Fibroblast of the aortic adventitia (primary cell): ENCODE data around the genes EPB41L4B and MUSK.

GRCh38 chr9:109320804-109321575 is at the start of gene EPB41L4B:
TSS of gene EPB41L4B (minus strand) at chr9:109321059.
- CAGE, long polyA plus RNA, result no peak

DNA sequence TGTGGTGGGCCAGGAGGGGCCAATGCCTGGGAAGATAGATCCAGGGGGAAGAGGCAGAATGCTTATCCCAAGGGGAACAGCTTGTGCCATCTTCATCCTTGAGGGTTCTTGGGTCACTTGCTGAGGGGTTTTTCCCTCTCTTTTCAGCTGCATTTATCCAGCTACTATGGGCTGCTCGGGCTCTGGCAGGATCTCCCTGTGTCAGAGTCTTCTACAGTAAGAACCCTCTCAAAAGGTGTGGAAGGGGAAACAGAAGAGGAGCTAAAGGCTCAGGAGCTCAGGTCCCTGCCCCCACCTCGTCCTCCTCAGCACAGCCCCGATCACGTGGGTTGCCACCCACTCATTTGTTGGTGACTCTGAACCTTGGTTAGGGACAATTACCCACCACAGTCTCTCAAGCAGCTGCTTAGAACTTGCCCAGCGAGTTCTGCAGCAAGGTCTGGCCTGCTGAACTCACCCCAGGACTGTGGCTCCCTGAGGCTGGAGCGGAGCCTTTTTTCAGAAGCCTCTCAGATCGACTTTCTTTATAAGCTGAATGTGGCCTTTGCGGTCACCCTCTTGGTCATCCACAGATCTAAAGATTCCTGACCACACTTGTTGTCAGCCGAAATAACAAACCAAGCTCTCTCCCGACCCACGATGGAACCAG is 24.4 kb upstream of the EPB41L4B start:
- CAGE, long polyA plus RNA, result no peak

- CAGE, long polyA plus RNA, result no peak
Observed at GRCh38 chr9:109346464-109346789, 25.6 kb upstream of the EPB41L4B start.

DNA sequence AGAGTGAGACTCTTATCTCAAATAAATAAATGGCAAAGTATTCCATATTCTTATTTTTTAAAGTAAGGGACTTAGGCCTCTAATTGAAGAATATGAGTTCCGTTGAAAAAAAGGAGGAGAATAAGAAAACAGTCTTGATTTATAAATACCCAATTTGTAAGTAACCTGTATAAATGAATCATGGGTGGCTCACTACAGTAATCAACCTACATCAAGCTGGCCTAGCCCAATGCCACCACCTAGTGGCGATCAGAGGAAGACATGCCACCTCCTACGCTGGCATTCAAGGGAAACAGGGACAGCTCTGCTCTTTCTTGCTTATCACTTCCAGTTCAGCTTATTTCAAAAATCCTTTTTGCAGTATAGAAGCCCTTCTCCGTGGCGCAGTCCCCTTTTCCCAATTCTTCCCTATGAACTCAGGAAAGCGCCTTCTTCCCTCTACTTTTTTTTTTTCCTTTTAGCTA is 28.5 kb downstream of the PTPN3 start:
- CAGE, long polyA plus RNA, result no peak

DNA sequence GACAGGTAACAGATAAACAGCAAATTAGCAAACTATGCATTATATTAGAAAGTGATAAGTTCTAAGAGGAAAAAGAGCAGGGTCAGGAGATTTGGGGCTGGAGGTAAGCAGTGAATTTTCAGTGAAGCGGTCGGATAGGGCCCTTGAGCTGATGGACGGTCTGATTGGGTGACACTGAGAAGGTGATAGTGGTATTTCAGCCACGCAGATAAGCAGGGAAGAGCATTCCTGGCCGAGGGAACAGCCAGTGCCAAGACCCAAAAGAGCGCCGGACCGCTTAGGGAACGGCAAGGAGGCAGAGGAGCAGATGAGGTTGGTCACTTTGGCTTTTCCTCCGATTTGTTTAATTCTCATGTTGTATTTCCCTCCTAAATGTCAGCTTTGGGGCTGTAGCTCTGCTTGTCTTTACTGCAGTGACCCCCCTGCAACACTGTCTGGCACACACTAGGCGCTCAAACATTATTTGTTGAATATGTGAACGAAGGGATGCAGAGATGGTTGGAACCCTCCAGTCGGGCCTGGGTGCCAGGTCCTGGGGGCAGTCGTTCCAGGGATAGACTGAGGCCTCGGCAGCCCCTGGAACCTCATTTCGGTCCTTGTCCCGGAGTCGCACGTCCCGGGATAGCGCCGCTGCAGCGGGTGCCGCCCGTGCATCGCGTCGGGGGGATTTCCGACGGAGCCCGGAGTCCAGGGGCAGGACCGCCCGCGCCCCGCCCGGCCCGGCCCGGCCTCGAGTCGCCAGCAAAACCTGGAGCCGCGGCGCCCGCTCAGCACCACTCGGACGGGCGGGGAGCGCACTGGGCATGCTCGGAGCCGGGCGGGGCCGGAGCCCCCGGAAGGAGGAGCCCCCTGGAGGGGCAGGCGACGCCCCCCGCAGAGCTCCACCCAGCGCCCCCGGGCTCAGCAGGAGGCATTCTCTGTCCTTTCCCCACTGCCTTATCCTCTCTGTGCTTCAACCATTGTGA is 1.3 kb upstream of the PTPN3 start:
- CAGE, long polyA plus RNA, result no peak

DNA sequence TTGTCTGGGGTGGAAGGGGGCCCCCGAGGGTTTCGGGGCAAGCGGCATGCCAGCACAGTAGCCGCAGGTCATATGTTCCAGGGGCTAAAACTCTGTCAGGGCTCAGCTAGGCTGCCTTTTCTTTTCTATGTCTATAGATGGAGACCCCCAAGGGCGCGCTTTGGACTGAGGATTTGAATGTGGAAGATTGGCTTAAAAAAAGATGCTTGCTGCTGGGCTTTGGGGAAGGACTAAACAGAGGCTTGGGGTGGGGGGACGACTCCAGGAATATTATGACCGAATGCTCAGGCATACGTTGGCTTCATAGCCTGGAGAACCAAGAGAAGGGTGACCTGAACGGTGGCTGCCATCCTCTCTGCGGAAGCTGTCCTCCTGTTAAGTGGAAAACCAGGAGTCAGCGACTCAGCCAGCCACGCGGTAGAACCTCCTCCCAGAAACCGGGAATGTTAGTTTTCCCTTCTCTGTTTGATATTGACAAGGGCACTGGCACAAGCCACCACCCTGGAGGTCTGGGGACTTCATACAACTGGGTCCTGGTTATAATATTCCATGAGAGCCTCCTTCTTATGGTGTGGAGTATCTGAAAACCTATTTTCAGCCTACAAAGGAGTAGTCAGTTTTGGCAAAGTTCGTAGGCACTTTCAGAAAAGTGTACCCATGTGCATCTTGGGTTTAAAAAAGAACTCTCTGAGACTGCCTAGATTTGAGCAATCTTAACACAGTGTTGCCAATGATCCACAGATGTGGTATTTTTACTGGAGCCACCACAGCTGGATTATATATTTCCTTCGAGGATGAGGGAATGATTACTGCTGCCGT is 778 bp downstream of the PALM2AKAP2 start:
- CAGE, long polyA plus RNA, result no peak

- CAGE, long polyA plus RNA, result no peak
Observed at GRCh38 chr9:109789548-109790097, 9.6 kb downstream of the PALM2AKAP2 start.

DNA sequence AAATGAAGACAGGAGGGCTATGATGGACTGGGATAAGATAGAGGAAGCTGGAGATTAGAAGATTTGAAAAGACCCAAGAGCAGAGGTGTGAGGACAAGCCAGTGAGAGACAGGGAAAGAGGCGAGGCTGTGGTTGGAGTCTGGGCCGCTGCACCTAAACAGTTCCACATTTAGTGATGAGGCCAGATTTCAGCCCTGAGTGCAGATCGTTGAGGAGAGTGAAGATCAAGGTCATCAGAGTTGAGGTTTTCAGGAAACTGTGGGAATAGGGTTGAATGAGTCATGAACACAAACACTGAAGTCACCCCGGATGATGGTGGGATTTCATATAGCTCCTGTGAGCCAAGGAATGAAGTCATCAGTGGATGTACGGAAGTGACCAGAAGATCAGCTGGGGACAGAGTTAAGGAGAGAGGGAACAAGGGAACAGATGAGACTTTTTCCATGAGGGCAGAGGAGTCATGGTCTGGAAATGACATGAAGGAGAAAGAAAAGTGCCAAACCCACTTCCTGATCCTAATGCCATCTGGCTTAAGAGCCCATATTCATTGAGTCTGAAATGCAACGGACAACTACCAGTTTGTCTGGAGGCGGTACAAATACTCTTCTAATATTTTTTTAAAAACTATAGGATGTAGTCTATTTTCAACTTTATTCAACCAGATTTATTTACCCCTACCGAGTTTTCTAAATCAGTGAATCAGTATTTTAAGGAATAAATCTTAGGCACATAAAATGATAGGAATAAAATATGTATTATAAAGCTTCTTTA is 36.5 kb downstream of the PALM2AKAP2 start:
- CAGE, long polyA plus RNA, result no peak

GRCh38 chr9:109887102-109887529 is 107.1 kb downstream of the PALM2AKAP2 start:
- CAGE, long polyA plus RNA, result no peak

- CAGE, long polyA plus RNA, result no peak
Observed at GRCh38 chr9:109908983-109909637, 129.1 kb downstream of the PALM2AKAP2 start.

GRCh38 chr9:110047598-110047815 is 160.5 kb downstream of the C9orf152 start:
- CAGE, long polyA plus RNA, result no peak

GRCh38 chr9:110148174-110148728 is 59.7 kb downstream of the C9orf152 start:
- CAGE, long polyA plus RNA, result no peak

GRCh38 chr9:110168473-110169108 is 39.4 kb downstream of the C9orf152 start:
- CAGE, long polyA plus RNA, result no peak

DNA sequence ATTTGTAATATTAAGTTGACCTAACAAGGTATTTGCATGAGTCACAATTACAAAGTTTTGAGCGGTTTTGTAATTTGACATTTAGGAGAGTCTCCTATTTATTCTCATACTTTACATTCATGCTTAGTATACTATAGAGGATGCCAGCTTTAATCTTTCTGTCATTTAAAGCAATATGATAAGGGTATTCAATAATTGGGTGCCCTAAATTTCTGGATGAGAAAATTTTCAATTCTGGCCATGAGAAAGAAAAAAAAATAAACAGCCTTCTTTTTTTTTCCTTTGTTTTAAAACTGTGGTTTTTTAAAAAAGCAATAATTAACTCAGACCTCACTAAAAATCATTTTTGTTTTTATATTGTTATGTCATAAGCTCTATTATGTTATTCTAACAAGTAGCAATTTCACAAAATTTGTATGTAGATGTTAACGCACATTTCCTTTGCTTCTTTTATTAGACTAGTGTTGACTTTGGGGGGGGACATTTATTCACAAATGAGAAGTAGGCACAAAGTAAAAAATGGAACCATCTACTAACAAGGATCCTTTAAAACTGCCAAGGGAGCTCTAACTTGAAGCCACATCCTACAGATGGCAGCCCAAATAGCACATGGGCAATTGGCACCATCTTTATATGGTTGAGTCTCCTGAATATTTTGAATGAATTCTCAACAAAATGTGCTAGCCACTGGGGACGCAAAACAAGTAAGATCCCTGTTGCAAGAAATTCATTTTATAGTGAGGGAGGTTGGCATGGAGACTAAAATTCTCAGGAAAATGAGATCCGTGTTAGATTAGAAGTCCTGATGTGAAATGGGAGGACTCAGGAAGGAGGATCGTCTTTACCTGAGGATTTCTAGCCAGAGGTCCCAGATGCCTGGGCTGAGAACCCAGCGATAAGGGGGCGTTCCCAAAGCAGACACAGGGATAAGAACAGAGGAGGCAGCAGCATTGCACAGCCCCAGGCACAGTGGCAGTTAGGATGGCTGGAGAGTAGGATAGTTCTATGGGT is 37.7 kb downstream of the C9orf152 start:
- CAGE, long polyA plus RNA, result no peak

DNA sequence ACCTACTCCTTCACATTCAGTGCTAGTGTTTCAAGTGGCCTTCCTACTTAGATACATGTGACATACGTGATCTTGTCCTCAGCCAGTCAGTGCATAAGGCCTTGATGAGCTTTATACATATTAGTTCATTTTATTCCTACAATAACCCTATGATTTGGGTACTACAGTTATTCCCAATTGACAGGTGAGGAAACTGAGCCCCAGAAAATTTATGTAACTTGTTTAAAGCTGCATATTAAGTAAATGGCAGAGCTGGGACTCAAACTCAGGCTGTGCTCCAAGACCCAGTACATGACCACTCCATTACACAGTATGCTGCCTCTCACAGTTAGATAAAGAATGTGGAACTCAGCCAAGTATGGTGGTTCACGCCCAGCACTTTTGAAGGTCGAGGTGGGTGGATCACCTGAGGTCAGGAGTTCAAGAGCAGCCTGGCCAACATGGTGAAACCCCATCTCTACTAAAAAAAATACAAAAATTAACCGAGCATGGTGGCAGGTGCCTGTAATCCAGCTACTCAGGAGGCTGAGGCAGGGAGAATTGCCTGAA is 2.5 kb downstream of the C9orf152 start:
- CAGE, long polyA plus RNA, result no peak

GRCh38 chr9:110209456-110209930 is 1.5 kb upstream of the C9orf152 start:
- CAGE, long polyA plus RNA, result no peak

DNA sequence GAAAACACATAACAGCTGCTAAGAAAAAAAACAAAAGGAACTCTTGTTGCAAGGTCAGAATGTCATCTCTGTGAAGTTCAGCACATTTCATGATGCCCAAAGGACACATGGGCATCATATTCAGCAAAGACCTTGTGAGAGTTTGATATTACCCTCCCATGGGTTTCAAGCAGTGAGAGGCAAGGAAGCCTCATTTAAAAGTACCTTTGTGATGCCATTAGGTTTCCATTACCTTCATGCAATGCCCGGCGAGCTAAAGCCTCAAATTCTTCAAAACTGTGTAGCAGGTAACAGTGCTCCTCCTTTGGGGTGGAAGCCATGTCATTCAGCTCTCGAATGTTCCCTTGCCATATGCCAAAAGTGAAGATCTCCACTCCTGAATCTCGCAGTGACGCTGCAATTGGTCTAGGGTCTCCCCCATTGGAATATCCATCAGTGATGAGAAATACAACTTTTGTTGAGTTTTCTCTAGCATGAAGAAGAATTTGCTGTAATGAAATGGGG is 29.9 kb downstream of the SVEP1 start:
- CAGE, long polyA plus RNA, result no peak

DNA sequence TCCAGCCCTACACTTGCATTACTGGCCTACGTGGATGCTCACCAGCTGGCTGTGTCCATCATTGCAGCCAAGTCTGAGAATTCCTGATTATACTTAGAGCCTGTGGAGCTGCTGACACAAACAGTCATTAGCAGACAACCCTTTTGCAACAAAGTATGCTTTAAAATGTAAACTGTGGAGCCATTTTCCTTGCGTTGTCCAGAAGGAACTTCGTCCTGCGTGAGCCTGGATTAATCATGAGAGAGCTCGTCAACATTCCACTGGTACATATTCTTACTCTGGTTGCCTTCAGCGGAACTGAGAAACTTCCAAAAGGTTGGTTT is at the start of gene MUSK:
MUSK (plus strand) TSS at position 123 of the 323 bp plus-strand sequence.
- CAGE, long polyA plus RNA, result no peak

DNA sequence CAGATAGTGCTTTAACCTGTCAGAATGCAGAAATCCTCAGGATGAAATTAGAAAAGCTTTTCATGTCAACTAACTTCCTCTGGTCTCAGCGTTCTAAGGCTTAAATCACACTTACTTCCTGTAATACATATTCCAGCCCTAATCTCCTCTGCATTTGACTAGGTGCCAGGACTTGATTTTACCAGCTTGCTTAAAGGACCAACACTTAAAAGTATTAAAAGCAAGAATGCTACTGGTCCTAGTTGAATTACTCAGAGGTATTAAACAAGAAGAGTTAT is 108.6 kb downstream of the MUSK start:
- CAGE, long polyA plus RNA, result no peak

DNA sequence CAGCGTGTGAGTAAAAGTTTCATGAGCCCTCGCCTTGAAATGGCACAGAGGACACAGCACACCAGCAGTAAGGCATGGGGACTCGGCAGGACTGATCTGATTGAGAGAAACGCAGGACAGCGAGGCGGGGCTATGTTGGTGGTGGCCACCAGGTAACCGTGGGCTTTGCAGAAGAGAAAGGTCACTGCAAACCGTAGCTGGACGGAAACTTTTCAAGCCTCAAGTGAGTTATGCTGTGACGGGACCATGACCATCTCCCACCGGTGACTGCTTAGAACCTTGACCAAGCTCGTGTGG is 1.2 kb upstream of the LPAR1 start:
- CAGE, long polyA plus RNA, result no peak